HT1080 (cell line): ENCODE results near the gene DNAJC10.

RAMPAGE:
- cytosol, long total RNA, result no peak
- long total RNA, result no peak
- nucleus, long total RNA, result no peak
Observed at GRCh38 chr2:181891222-181891529, 354 bp upstream of the ITPRID2 start.

GRCh38 chr2:181914960-181916344, 23.9 kb downstream of the ITPRID2 start:
RAMPAGE:
- cytosol, long total RNA, result no peak
- long total RNA, result no peak
- nucleus, long total RNA, result no peak

RAMPAGE:
- cytosol, long total RNA, result no peak
- long total RNA, result no peak
- nucleus, long total RNA, result no peak
Observed at GRCh38 chr2:182050463-182051034, 64.9 kb downstream of the PPP1R1C start.

RAMPAGE:
- cytosol, long total RNA, result no peak
- long total RNA, result no peak
- nucleus, long total RNA, result no peak
Observed at GRCh38 chr2:182714784-182715704, 1.0 kb upstream of the DNAJC10 start.

RAMPAGE:
- cytosol, long total RNA, result start-site peak on the plus strand at chr2:182716256-182716317, 1,301 and 1,639 reads in 2 replicates
- long total RNA, result start-site peak on the plus strand at chr2:182716255-182716306, 689 reads
- nucleus, long total RNA, result start-site peak on the plus strand at chr2:182716254-182716317, 1,047 and 191 reads in 2 replicates
Observed at GRCh38 chr2:182715705-182716714, at the start of gene DNAJC10. Gene DNAJC10, plus strand, starts transcription at chr2:182716257.

RAMPAGE:
- cytosol, long total RNA, result no peak
- long total RNA, result no peak
- nucleus, long total RNA, result no peak
Observed at GRCh38 chr2:182912825-182913233, 46.4 kb upstream of the FRZB start.

GRCh38 chr2:182934520-182934986, 68.1 kb upstream of the FRZB start:
RAMPAGE:
- cytosol, long total RNA, result no peak
- long total RNA, result no peak
- nucleus, long total RNA, result no peak

DNA sequence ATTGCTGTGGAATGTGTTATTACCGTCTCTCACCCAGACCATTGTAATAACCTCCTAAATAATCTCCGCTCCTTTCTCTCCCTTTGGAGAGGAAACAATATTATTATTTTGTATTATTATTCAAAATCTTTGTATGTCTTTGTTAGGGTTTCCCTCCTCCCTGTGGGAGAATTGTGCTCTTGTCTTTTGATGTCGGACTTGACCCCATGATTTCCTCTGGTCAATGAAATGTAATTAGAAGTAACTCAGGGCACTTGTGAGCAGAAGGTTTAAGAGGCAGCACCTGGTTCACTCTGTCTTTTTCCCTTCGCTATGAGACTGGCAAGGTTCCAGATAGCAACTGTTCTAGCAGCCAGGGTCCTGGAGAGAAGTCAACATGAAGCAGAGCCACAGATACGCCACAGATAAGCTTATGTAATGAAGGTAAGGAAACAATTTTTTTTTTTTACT, 601.3 kb upstream of the ZNF804A start:
RAMPAGE:
- cytosol, long total RNA, result no peak
- long total RNA, result no peak
- nucleus, long total RNA, result no peak

RAMPAGE:
- cytosol, long total RNA, result no peak
- long total RNA, result no peak
- nucleus, long total RNA, result no peak
Observed at GRCh38 chr2:186303717-186304305, 182.2 kb upstream of the ZC3H15 start.

GRCh38 chr2:186406663-186407064, 79.4 kb upstream of the ZC3H15 start:
RAMPAGE:
- cytosol, long total RNA, result no peak
- long total RNA, result no peak
- nucleus, long total RNA, result no peak

RAMPAGE:
- cytosol, long total RNA, result no peak
- long total RNA, result no peak
- nucleus, long total RNA, result no peak
Observed at GRCh38 chr2:186669639-186670126, 24.2 kb upstream of the FAM171B start.

DNA sequence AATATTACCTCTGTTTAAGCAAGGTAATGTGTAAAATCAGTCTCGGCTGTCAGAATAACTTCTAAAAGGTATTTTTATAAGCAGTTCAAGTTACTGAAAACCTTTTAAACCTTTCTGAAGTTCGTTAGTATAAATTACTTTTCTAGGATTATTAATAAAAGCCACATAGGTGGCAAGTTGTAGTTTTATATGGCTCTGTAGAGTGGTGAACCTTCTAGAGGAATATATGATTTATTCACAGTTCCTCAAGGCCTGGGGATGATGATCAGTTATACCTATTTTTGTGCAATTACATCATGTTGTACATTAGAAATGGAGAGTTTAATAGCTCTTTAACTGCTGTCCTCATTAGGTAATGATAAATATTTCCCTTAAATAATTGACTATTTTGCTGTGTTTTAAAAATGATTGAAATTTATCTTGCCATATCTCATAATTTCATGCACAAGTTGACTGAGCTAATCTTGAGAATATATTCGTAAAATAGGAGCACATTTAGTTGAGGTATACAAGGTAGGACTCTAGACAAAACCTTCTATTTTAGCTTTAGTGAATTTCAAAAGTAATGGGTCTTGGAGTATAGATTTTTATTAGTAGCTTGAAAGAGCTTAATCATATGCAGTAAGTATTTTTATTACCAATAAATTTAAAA, 15.3 kb upstream of the FAM171B start:
RAMPAGE:
- cytosol, long total RNA, result no peak
- long total RNA, result no peak
- nucleus, long total RNA, result no peak

DNA sequence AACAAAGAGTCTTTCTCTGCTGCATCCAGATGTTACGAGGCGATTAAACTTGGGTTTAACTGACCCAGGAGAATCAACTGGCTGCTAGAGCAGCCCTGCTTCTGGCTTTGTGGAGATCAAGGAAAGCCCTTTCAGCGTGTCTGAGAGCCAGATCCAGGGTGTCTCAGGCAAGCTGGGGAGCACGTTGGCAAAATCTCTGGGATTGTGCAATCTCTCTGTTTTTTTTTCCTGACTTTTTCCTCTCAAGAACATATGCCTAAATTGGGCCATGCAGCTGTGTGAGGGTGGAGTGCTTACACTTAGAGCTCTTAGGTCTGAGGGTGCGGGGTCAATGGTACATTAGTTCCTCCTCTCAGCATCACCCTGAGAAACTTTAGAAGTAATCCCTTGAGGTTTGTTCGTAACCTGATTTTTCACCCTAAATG, 38.2 kb upstream of the ZSWIM2 start:
RAMPAGE:
- cytosol, long total RNA, result no peak
- long total RNA, result no peak
- nucleus, long total RNA, result no peak

DNA sequence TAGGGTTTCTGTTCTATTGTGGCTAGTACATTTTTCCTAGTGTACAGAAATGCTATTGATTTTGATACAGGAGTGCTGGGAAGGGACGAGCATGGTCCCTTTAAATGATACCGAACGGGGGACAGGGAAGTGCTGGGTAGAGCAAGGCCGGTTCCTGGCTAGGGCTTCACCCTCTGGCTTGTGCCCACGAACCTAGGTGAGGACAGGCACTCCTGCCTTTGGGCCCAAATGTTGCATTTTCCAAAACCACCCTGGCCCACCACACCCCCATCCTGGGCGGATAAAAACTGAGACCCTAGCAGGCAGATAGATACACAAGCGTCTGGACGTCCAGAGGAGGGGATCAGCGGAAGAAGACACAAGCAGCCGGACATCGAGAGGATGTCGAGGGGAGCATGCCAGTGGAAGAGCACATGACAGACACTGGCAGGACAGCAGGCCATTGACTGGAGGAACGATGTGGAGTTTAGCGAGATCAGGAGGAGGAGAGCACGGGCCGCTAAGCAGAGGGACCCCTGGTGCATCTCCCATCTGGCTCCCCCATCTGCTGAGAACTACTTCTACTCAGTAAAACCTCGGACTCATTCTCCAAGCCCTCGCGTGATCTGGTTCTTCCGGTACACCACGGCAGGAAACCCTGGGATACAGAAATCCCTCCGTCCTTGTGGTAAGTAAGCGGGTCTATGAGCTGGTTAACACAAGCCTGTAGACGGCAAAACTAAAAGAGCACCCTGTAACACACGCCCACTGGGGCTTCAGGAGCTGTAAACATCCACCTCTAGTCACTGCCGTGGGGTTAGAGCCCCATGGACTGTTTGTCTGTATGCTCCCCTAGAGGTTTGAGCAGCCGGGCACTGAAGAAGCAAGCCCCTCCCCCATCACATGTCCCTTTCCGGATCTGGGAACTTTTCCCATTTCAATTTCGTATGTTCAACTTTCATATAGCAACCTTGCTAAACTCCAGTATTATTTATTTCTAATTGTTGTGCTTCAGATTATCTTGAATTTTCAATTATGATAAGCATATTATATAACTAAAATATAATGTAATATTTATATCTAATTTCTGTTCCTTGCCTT, 13.6 kb upstream of the CALCRL start:
RAMPAGE:
- cytosol, long total RNA, result no peak
- long total RNA, result no peak
- nucleus, long total RNA, result no peak

GRCh38 chr2:187518518-187519190, 35.6 kb downstream of the TFPI start:
RAMPAGE:
- cytosol, long total RNA, result no peak
- long total RNA, result no peak
- nucleus, long total RNA, result no peak

GRCh38 chr2:187575261-187575932, 21.2 kb upstream of the TFPI start:
RAMPAGE:
- cytosol, long total RNA, result no peak
- long total RNA, result no peak
- nucleus, long total RNA, result no peak

RAMPAGE:
- cytosol, long total RNA, result no peak
- long total RNA, result no peak
- nucleus, long total RNA, result no peak
Observed at GRCh38 chr2:188400252-188400952, 108.7 kb downstream of the GULP1 start.

DNA sequence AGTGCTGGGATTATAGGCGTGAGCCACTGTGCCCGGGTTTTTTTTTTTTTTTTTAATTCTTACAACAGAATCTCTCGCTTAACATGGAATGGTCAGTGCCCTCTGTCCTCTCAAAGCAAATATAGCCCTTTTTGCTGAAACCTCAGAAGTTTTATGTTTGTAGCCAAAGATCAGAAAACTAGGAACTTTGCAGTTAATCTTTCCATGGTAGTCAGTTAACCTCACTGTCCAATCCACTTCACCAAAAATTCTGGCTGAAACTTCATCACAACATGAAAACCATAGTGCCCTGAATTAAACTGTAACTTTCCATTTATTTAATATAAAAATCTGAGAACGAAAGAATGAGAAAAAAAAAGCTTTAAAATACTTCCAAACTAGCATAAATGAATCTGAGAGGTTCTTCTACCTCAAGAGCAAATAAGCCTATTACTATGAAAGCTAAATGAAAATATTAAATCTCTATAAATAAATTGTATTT, 11.3 kb downstream of the COL5A2 start:
RAMPAGE:
- cytosol, long total RNA, result no peak
- long total RNA, result no peak
- nucleus, long total RNA, result no peak

DNA sequence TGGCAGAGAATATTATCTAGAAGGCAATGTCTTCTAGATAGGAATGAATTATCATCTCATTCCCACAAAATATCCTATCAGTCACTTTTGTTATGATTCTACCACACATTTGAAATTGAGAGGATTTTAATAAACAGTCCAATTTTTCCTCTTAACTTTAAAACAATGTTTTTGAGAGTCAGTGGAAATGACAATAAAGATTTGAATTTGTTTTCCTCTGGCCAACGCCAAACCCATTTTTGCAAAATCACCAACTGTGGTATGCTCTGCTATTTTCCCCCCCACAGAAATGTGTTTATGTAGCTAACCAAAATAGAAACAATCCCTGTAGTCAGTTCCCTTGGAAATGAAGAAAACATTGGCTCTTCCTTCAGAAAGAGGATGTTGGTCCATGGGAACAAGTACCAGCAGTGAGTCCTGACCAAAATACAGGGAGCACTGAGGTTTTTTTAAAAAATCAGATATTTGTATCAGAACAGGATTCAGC, 65.4 kb downstream of the SLC40A1 start:
RAMPAGE:
- cytosol, long total RNA, result no peak
- long total RNA, result no peak
- nucleus, long total RNA, result no peak

RAMPAGE:
- cytosol, long total RNA, result no peak
- long total RNA, result no peak
- nucleus, long total RNA, result no peak
Observed at GRCh38 chr2:189658346-189658851, 2.9 kb upstream of the ASDURF start.